Bile duct (tissue), 1 donor: ENCODE measurements around the gene ACTBL2.

GRCh38 chr5:55538220-55538419 is 3.4 kb upstream of the PLPP1 start:
- PRO-cap = no peak

GRCh38 chr5:55600409-55600938 is 65.7 kb upstream of the PLPP1 start:
- PRO-cap = unidirectional peak, minus-strand start at chr5:55600658

DNA sequence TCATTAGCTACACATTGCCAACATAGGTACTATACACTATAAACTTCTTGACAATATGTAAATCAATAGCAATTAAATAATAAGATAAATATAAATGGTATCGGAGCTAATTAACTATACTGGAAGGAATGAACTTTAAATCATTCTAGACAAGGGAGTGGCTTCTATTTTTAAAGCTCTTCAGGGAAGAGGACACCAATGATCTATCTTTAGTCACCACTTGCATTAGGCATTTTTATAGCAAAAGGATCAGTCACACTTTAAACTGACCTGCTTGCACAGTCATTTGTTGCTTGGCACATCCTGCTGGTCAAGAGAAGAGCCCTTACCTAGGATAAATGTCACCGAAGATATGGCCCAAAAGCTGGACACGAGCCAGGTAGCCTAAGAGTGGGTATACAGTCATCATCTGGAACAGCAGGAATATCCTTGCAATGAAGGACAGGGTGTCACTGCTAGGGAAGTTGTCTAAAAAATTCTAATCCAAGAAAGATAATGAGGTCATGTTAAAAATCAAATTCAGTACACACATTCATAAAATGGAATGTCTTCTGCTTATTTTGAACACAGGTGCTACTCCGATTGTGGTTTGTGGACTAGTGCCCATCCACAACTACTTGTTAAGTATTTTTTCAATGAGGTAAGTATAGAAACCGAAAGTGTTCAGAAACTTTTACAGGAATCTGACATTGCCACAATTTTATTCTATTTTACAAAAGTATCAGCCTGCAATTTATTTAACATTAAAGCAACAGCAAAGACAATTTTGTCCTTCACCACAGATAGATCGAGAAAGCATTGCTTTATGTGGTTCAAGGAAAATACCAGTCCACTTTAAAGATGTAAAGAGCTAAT is 78.5 kb downstream of the SLC38A9 start:
- PRO-cap = no peak

DNA sequence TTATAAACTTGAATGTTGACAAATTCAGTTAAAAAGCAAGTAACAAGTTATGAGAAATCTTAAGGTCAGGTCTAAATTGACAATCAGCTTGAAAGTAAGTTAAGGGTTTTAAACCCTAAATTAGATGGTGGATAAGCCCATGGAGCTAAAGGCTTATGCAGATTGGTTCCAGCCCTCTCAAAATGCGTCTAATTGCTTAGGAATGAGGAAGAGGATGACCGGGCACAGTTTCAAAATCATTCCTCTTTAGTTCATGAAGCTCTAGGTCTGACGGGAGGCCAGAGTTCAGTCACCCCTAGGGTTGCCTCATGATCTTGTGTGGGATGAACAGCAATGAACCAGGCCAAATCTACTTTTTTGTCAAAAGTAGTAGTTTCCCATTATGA is 75.5 kb downstream of the SLC38A9 start:
- PRO-cap = no peak

DNA sequence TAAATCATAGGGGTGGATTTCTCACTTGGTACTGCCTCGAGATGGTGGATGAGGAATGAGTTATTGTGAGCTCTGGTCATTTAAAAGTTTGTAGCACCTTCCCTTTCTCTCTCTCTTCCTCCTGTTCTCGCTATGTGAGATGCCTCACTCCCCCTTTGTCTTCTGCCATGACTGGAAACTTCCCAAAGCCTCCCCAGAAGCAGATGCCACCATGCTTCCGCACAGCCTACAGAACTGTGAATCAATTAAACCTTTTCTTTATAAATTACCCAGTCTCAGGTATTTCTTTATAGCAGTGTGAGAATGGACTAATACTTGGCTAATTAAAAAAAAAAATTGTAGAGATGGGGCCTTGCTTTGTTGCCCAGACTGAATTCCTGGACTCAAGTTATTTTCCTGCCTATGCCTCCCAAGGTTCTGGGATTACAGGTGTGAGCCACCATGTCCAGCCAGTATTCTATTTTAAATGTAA is 19.5 kb downstream of the IL6ST start:
- PRO-cap = no peak

DNA sequence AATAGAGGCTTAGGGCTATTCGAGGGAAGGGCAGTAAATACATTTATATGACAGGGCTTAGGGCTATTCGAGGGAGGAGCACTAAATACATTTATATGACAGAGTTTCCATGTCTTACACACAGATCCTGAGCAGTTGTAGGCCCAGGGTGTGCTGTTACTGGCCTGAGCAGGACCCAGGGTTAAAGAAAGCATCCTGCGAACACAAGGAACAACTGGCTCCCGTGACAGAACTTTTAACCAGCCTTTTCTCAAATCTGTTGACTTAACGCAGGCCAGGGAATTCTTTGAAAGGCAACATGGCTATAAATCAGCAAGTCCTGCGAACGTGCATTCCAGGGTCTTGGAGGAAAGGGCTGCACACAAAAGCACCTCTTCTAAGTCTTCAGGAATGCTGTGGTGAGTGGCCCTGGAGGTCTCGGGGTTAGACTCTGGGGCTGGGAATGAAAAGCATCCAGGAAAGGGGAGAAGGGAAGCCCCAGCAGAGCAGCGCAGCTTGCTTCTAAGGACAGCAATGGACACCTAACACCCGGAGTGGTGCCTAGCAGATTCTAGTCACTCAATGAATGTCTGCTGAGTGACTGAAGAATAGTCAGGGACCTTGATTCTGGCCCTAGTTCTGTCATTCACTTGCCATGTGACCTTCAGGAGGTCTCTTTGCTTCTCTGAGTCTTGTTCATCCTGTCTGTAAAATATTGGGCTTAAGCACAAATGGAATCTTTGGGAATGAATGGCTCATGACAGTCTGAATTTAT is 45.3 kb upstream of the ANKRD55 start:
- PRO-cap = no peak

GRCh38 chr5:56504887-56505210 is 271.7 kb upstream of the ANKRD55 start:
- PRO-cap = no peak

- PRO-cap = no peak
Observed at GRCh38 chr5:56733590-56734079, 81.7 kb upstream of the MAP3K1 start.

DNA sequence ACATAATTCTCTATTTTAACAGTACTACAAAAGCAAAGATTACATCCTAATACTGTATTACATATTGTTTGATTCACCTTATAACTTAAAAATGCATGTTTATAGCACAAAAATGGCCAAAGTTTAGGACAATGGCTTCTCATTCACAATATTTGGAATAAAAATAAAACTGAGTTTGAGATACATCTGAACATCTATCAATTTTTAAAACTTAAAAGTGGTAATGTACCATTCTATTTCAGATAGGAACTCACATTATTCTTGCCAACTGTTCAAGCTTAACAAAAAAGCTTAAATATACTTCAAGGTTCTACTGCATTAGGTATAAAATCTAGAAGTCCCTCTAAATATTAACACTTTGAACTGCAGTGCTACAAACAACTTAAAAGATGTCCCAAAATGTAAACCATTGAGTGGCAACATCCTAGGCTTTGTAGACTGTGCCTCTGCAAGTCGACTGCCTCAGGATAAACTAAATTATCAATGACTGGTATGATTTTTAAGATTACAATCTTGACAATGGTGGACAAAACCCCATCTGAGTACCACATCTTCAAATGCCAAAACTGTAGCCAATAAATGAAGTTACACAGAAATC is 12.5 kb downstream of the SETD9 start:
- PRO-cap = no peak

DNA sequence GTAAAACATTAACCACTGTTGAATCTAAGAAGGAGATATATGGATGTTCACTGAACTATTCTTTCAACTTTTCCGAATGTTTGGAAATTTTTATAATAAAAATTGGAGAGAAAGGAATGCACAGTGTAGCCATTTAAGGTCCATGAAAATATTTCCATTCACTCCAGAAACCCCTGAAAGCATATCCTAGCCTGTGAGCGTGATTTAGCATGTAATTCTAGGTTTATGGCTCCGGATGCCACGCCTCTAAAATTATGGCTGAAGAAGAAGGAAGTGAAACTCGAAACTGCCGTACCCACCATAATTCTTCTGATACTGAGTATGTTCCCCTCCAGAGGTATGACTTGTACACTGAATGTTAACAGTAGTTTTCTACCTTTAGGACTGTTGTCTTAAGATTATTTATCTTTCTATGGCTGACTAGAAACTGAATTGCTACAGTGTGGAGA is 78.2 kb upstream of the MIER3 start:
- PRO-cap = no peak

DNA sequence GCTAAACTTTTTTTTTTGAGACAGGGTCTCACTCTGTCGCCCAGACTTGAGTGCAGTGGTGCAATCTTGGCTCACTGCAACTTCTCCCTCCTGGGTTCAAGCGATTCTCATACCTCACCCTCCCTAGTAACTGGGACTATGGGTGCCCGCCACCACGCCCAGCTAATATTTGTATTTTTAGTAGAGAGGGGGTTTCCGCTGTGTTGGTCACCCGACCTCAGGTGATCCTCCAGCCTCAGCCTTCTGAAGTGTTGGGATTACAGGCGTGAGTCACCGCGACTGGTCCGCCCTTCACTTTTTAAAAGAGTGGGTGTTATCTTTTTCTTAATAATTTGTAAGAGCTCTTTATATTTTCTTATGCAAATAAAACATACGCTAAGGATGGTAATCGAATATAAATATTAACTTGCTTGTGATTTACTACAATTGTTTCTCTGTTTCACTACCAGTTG is 2.0 kb upstream of the GPBP1 start:
- PRO-cap = no peak

GRCh38 chr5:57173123-57173805 is 595 bp upstream of the GPBP1 start:
- PRO-cap = bidirectional peak, plus-strand start at chr5:57173244, minus-strand start at chr5:57173315; bidirectional peak, plus-strand start at chr5:57173473, minus-strand start at chr5:57173442; bidirectional peak, plus-strand start at chr5:57174059, minus-strand start at chr5:57173553

DNA sequence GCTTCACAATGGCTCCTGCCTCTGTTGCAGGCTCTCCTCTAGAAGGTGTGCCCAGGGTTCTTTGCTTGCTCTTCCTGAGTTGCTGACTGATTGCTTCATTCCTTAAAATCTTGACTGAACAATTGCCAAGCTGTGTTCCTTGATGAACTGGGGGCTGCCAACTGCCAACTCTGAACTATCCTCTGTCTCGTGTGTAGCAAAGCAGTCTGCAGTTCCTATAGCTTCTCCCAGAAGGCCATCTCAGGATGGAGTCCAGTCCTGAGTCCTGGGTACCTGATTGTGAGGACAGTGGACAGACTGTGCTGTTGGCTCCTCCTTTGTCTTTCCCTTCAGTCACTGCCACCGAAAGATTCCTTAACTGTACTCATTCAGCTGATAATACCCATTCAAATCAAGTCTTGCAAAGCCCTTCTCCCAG is 131.6 kb downstream of the GPBP1 start:
- PRO-cap = no peak

DNA sequence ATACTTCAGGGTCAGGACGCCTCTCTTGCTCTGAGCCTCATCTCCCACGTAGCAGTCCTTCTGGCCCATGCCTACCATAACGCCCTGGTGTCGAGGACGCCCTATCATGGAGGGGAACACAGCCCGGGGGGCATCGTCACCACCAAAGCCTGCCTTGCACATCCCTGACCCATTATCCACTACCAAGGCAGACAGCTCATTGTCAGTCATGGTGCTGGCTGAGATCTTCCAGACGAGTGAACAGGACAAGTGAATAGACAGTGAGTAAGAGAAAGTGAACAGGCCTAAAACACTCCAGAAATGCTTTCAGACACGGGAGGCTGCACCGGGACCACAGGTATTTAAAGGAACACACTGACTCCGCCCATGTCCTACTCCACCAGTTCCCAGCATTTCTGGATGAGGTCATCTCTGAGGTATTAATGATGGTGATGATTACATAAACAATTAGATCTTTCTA is at the start of gene ACTBL2:
ACTBL2 (minus strand) TSS at position 314 of the 460 bp plus-strand sequence.
- PRO-cap = no peak

- PRO-cap = no peak
Observed at GRCh38 chr5:57499282-57499607, 16.6 kb upstream of the ACTBL2 start.

DNA sequence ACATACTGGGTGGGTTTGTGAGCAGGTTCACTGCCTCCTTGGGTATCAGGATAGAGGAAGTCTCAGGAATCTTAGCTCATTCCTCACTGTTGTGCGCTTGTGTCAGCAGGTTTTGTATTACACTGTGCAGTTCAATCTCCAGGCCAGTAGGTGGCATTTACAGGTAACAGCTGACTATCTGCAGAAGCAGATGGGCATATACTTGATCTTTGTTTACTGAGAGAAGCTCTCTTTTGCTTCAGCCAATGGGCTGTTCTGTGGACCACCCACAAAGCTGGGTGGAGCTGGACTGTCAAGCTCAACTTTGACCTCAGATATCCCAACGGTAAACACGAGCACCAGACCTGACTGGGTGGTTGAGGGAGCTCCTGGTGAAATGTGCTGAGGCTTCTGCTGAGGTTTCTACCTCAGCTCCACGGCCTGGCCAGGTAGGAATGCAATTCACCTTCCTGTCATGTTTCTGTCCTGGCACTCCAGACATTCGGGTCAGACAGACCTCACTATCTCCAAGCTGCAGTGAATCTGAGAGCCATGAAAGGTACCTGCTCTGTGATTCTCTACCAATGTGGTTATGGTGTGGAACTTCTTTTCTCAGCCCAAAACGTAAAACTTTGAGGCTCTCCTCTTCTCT is 167.8 kb upstream of the ACTBL2 start:
- PRO-cap = unidirectional peak, plus-strand start at position 341 of the sequence

- PRO-cap = no peak
Observed at GRCh38 chr5:57663470-57664012, 180.9 kb upstream of the ACTBL2 start.

DNA sequence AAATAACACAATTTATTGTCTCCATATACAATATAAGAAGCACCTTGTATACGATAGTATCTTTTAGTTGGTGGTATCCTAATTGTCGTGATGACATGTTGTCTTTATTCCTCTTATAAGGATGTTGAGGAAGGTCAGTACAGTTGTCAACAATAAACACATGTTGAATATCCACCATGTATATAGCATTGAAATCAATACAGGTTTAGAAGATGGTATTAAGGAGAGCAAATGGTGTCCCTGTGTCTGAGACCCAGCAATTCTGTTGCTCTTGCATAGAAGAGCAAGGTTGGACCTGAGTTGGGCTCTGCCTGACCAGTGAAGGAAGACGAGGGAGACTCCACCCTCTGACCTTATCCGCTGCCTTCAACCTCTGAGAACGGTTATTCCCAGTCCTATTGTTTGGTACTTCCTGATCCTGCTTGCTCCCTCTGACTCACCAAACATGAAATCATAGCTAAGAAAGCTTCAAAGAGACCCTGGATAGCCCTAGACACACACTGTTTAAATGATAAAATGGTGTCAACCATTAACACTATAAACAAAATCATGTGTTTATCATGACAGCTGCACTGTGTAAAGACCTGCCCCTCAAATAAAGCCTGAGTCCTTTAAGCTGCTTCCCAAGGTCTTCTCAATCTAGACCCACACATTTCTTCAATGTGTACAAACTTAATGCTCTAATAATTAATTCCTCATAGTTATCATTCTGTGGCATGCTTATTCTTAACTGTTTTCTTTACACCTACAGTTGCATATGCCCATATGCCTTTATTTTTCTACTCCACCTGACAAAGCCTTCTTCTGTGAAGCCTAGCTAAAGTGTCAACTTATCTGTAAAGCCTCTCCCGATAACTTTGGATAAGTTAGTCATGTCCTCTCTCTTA is 218.4 kb downstream of the PLK2 start:
- PRO-cap = no peak

GRCh38 chr5:58244762-58245354 is 215.0 kb downstream of the PLK2 start:
- PRO-cap = no peak

DNA sequence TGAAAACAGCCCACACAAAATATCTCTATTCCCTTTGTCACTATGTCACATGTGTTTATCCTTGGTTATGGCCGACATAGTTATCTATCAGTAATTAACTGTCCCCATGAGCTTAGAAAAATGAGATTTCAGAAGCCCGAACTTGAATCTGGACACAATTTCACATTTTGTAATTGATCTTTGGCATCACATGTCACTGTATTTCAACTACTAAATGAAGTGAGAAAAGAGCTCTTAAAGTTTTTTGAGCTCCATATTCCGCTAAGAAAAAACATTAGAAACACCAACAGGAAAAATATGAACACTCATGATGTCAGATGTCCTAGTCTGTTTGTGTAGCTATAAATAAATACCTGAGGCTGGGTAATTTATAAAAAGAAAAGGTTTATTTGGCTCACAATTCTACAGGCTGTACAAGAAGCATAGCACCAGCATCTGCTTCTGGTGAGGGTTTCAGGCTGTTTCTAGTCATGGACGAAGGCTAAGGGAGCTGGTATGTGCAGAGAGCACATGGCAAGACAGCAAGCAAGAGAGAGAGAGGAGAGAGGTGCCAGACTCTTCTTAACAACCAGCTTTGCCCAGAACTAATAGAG is 186.3 kb downstream of the PLK2 start:
- PRO-cap = no peak